ENCODE measurements around a stretch of chr17.

DNA sequence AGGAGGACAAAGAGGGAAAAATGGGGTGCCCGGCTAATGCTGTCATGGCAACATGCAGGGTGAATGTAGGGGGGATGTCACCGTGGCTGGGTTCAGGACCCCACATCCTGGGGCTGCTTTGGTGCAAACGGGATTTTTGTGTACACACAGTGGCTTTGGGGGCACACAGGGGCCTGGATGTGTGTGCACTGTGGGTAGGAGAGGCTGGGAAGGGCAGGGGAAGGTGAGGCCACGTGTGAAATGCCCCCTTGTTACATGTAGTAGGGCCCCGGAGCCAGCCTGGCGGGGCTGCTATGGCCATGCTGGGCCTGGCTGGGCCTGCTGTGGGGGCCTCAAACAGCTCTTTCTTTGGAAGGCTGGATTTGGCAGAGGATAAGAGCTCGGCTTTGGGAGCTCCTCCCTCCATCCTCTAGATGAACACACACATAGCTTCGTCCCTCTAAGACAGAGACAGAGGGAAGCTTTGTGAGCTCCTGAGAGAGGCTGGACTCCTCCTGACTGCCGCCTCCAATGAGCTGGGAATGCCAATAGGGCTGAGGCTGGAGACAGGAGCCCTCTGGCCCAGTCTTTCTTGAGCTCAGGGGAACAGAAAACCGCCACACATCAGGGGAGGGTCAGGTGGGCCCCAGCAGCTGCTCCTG is 37.2 kb upstream of the CDC42EP4 start:
- PRO-cap, result no peak

DNA sequence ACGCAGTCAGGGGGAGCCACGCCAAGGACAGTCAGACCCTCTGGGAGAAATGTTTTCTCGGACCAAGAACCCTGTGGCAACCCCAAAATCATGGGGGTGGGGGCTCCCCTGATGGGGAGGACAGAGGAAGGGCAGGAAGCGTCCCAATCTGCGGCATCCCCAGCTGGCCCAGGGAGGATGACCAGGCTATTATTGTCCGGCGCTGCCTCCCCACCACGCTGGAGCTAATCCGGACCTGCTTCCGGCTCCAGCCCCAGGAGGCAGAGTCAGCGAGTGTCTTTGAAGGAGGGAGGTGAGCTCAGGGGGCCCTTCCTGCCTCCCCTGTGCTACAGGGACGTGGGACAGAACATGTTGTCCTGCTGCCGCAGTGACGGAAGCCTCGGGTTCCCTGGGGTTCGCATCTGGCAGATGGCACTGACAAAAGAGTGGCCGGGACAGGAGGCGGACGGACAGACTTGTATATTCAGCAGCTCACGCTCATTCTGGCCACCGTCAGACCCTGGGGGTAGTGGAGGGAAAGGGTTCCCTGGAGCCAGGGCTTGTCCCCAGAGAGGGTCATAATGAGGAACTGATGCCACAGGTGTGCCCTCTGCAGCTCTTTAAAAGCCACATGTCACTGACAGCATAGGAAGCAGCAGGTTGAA is 54.2 kb upstream of the CDC42EP4 start:
- PRO-cap, result no peak

- PRO-cap, result no peak
These were observed 90.1 kb upstream of the CDC42EP4 start for GRCh38 chr17:73401801-73402345.

DNA sequence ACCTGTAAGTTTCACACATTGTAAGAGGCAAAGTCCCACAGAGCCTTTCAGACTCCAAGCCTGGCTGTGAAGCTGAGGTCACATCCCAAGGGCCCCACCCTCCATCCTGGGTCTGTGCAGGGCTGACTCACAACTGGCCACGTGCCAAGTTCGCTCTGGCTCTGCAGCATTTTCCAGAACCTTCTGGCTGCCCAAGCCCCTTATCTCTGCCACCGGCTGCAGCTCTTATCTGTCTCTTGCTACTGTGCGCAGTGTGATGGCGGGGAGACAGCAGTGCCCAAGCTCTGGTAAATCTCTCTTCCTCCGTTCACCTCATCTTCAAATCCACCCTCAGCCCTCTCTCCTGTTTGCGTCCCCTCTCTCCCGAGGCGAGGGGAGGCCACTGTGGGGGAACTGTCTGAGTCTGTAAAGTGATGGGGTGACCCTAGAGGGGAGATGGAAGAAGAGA is 162.6 kb upstream of the CDC42EP4 start:
- PRO-cap, result bidirectional peak, plus-strand start at position 245 of the sequence, minus-strand start at position 222 of the sequence

GRCh38 chr17:73718288-73718591 is 74.0 kb upstream of the SDK2 start:
- PRO-cap, result no peak

DNA sequence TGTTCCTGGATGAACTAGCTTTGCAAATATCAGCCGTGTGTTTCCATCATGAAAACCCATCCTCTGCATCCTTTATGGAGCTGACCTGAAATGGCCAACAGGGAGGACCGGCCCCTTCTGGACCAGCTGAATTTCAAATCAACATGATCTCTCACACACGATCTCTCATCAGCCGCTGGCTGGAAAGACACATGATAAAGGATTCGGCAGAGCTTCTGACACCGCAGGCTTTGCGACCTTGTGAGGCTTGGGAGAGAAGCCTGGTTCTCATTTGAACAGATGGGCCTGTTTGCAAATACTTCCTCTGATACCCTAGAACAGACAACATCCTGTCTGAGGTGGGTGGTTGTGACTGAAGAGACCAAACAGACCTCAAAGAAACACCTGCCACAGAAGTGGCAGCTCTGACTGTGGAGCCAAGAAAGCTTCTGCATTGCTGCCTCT is 77.9 kb upstream of the SDK2 start:
- PRO-cap, result no peak

- PRO-cap, result no peak
These were observed 191.0 kb upstream of the RPL38 start for GRCh38 chr17:74012368-74013005.

GRCh38 chr17:74210187-74210813 is 3.1 kb upstream of the TTYH2 start:
- PRO-cap, result no peak

DNA sequence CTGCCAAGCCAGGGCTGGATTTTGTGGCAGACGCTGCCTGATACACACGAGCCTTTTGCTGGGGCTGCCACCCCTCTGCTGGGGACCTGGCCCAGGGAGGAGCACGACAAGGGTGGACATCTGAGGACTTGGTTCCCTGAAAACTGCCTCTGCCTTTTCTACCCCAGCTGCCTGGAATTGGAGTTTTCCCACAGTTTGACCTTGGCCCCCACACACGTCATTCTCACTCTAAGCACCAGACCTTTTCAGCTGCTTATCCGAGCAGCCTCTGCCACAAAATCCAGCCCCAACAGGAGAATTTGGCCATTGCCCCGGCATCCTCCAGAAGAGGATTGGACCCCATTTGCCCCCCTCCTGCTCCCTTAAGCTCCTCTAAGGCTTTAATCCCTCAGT is 18.5 kb downstream of the TTYH2 start:
- PRO-cap, result no peak

GRCh38 chr17:74234941-74235422 is 21.6 kb downstream of the TTYH2 start:
- PRO-cap, result no peak

DNA sequence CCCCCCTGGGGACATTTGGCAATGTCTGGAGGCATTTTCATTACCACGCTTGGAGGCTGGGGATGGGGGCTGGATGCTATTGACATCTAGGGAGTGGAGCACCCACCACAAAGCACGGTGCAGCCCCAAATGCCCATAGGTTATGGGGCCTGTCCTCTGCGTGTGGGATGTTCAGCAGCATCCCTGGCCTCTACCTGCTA is 17.9 kb upstream of the DNAI2 start:
- PRO-cap, result no peak

GRCh38 chr17:74386139-74386789 is 19.0 kb downstream of the GPR142 start:
- PRO-cap, result bidirectional peak, plus-strand start at chr17:74386480, minus-strand start at chr17:74386413

GRCh38 chr17:74427411-74427946 is 4.4 kb upstream of the GPRC5C start:
- PRO-cap, result no peak

DNA sequence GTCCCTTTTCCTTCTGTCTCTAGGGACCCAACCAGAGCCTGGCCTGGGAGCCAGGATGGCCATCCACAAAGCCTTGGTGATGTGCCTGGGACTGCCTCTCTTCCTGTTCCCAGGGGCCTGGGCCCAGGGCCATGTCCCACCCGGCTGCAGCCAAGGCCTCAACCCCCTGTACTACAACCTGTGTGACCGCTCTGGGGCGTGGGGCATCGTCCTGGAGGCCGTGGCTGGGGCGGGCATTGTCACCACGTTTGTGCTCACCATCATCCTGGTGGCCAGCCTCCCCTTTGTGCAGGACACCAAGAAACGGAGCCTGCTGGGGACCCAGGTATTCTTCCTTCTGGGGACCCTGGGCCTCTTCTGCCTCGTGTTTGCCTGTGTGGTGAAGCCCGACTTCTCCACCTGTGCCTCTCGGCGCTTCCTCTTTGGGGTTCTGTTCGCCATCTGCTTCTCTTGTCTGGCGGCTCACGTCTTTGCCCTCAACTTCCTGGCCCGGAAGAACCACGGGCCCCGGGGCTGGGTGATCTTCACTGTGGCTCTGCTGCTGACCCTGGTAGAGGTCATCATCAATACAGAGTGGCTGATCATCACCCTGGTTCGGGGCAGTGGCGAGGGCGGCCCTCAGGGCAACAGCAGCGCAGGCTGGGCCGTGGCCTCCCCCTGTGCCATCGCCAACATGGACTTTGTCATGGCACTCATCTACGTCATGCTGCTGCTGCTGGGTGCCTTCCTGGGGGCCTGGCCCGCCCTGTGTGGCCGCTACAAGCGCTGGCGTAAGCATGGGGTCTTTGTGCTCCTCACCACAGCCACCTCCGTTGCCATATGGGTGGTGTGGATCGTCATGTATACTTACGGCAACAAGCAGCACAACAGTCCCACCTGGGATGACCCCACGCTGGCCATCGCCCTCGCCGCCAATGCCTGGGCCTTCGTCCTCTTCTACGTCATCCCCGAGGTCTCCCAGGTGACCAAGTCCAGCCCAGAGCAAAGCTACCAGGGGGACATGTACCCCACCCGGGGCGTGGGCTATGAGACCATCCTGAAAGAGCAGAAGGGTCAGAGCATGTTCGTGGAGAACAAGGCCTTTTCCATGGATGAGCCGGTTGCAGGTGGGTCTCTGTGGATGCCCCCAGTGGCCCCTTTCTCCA is 8.2 kb downstream of the GPRC5C start:
- PRO-cap, result no peak

DNA sequence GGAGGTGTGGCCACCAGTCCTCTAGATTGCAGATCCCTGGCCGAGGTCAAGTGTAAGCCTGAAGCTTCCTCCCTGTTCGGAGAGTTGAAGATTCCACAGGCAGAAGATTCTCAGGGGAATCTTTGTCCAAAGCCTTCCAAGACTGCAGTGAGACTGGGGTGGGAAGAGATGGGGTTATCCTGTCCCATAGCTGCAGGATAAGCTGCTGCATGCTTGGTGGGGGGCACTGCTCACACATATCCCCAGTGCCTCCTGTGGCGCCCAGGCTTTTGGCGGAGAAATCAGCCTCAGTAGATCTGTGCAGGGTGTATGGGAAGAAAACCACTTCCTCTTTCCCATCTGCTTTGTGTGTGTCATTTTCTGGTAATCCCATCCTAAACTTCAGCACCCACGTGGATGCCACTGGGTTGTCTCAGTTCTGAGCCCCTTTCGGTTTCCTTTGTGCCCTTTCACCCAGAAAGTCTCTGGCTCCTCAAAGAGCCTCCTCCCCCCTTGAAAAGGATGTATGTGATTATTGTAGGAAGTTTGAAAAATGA is 12.2 kb downstream of the CD300A start:
- PRO-cap, result no peak

DNA sequence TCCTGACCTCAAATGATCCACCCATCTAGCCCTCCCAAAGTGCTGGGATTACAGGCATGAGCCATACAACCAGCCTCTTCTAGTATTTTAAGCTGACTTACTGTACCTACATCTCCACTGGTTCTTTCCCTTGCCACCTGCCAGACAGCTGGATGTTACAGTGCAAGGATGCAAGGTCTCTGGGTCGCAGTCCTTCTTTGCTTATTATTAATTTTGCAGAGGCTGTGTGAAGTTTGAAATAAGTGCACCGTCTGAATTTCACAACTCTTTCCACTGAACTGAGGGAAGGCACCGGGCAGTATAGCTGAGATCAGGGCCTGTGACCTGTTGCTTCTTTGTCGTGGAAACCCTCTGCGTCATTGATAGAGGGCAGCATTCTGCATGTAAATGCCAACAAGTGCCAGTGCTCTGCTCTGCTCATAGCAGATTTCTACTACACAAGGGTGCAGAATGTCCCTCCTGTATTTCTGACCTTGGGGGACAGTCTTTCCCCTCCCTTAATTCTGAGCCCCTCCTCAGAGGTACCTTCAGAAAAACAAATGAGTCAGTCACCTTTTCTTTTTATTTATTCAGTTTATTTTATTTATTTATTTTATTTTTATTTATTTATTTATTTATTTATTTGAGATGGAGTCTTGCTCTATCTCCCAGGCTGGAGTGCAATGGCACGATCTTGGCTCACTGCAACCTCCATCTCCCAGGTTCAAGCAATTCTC is 25.9 kb downstream of the CD300LF start:
- PRO-cap, result no peak

DNA sequence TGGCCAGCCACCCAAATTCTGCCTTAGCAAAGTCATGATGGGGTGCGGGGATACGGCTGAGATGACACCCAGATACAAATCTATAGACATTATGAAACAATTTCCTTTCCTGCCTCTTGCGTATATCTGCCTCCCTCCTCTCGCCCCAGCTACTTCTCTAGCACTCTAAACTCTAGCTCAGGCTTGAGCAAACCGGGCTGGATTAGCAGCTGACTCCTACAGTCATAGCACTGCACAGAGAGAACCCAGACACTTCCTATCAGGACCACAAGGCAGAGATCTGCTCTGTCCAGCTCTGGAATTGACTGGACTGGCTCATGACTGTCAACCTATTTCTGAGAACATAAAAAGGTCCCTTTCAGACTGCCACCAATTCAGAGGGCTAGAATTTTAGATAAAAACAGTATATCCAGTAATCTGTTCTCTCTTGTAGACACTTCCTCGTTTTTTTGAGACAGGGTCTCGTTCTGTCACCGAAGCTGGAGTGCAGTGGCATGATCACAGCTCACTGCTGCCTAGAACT is 22.2 kb downstream of the CD300LF start:
- PRO-cap, result no peak

DNA sequence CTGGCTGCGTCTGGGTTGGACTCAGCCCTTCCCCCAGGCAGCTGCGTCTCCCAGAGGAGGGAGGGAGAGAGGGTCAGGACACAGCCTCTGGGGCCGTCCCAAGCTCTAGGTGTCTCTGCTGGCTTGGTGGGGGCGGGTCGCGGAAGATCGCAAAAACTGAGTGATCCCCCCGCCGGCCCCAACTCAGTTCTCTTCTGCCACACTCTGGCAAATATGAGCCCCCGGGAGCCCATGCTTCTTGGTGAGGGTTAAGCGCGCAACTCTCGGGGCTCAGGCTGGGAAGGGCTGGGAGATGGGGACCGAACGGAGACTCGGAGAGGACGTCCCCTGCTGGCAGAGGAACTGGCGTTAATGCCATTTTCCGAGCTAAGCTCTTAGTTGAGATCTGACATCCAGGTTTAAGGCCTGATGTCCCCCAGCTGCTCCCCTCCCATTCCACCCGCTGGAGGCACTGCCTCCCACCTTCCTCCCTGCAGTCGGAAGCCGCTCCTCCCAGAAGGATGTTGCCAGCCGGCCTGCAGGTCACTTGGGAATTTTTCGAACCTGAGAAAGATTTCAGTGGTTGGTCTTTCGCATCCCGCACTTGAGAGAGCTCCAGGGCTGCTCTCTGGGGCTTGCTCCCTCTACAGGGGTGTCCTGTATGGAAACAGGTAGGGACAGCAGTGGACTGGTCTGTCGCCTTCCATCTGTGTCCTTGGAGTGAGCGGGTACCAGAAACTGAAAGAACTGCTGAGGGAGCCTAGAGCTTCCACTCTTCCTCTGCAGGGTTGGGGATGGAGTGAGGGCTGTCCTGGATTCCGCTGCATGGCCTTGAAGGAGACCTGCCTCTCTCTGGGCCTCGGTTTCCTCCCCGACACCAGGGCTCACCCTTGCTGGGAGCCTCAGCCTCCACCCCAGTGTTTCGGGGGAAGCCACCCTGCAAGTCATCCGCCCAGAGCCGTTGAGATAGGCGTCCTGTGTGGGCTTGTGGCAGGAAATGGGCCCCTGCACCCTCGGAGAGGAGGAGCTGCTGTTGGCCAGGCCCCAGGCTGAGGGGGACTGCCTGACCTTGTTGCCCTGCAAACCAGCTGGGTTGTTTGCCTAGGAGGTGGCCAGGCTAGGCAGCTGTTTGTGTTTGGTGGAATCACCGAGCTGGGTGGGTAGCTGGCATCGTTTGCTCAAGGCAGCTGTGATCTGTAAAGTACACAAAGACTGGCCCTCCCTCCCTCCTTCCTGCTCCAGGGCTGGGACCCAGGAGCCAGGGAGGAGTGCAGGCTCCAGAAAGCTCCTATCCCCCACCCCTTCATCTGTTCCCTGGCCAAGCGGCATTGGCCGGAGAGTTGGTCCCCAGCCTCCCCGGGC is 832 bp downstream of the RAB37 start:
- PRO-cap, result no peak

DNA sequence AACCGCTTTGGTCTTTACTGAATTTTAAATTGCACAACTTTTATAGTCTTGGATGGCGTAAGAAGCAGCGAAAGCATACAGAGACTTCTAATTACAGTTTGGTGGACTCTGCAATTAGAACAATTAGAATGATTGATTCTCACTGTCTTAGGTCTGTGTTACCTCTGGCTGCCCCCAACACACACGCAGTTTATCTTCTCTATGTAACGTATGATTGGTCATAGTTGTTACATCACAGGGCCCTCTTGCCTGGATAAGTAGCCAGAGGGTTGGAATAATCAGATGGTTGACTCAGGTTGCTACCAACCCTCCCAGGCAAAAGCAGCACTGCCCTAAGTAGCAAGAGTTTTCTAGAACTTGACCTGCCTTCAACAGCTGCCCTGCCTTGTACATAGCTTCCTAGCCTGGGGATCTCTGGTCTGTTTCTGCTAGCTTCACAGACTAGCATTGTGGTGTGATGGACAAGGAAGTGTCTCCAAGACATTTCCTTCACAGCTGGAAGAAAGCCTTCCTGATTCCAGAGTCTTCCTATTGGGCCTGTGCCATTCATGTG is 1.8 kb downstream of the TMEM104 start:
- PRO-cap, result no peak

DNA sequence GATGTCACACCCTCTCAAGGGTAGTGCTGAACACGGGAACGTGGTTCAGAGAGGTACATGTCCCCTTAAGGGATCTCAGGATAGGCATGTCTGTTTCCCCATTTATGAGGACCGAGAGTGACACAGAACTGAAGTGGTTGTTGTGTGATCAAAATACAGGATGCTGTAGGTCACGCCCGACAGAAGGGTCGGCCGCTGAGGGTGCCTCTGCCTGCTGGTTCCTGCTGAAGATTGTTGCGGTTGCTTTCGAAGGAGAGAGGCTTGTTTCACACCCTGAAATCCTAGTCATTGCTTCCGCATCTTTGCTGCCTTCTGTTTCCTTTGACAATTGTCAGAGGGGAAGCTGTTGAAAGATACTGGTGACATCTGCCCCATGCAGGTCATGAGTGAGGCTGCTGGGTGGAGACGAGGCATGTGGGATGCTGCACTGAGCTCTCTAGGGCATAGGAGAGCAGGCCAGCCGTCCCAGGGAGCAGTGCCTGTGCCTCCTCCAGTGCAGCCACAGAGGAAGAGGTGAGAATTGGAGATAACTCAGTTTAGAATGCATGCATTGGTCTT is 3.7 kb downstream of the TMEM104 start:
- PRO-cap, result no peak